Mesothelial cell of epicardium (in vitro differentiated cells): ENCODE measurements around the gene ADORA3.

- PRO-cap, result no peak
Measured at GRCh38 chr1:111221487-111222126, 5.9 kb upstream of the CHI3L2 start.

- PRO-cap, result no peak
Measured at GRCh38 chr1:111422372-111423458, 4.8 kb downstream of the OVGP1 start.

DNA sequence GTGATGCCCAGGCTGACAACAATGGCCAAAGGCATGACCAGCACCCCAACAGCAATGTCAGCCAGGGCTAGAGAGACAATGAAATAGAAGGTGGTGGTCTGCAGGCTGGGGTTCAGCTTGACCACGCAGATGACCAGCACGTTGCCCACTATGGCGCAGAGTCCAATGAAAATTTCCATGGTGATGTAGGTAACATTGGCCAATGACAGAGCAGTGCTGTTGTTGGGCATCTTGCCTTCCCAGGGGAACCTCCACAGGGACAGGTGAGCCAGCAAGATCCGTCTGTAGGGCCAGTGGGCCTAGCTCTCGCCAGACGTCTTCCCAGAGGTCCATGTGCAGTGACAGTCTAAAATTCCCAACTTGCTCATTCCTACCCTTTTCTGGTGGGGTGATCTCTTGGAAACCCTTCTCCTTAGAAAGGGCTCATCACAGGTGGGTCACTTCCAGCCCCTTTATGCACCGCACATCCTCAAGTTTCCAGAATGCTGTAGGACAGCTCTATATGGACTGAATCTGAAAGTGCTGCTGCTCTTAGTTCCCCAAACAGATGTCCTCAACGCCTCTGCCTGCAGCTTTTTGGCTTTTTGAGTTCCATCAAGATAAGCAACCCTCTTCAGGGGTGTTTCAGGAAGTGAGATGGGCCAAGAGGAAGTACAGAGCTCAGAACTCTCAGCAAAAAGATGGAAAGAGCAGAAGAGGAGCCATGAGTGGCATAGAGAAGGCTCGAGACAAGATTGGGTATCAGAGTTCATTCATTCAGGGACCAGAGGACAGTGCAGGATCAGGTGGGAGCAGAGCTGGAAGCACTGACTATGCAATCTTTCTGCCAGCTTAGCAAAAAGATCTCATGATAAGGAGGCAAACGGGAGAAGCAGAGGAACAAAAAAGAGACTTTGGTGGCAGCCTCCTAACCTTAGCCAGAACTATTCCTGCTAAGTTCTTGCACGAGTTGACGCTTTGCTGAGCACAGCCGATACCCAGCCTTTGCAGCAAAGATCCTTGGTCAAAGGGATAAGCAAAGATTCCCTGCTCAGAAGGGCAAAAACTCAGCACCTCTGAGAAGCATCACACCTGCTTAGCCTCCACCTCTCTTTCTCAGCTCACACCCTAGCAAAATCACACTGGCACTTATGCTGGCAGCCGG, at the start of gene ADORA3:
TSS of gene ADORA3 (minus strand) at position 509 of the 1,144 bp plus-strand sequence.
- PRO-cap, result no peak

DNA sequence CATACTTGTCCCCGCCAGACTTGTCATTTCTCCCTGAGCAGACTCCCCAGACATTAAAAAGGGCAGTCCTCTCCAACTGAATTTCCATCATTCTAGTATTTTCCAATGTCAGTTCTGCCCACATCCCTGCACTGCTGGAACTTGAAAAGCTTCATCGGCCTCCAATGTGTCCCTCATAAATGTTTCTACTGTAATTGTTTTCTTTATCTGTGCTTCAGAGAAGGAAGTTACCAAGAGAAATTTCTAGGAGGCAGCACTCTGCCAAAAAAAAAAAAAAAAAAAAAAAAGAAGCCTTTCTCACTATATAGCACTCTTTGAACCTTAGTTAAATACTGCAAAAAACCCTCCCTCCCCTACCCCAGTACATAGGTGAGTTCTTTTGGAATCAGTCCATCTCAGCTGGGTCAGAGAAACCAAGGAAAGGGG, 1.4 kb upstream of the ADORA3 start:
- PRO-cap, result no peak

DNA sequence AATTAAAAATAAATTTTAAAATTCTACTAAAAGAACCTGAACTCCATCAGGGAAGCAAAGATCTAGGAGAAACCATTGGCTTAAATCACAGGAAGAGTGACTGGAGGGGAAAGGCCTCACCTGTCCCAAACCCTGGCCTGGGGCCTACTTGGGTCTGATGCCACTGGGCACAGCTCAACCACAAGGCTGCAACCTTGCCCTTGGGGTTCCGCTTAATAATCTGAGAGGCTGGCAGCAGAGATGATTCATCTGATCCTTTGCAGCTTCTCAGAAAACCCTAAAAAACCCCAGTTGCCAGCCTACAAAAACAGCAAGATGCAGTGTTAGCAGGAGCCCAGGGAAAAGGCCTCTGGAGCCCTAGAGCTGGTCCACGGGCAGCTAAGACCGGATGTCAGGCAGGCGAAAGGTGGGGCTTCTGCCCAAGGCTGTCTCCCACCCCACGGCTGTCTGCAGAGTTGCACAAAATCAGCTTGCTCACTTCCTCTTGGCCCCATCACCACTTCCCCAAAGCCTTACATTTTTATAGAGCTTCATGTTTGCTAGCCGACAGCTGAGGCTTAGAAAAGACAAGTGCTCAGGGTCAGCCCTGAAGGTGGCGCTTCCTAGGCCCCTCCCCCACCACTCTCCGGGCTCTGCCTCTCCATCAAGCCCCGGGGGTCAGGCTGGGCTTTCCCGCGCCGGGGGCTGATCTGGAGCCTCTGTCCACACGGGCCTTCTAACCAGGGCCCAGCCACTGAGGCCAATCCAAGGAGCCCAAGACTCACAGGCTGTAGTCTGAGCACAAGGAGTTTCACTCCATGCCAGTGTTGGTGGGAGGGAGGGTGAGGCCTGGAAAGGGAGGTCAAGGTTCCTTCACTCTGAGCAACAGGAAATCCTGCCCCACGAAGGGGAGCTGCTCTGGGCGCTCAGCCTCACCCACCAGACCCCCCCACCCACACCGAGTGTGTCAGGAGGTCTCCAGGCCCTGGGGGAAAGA, 4.1 kb upstream of the ADORA3 start:
- PRO-cap, result no peak

GRCh38 chr1:111684045-111684561, 55.1 kb downstream of the INKA2 start:
- PRO-cap, result no peak

GRCh38 chr1:111733225-111734329, 5.6 kb downstream of the INKA2 start:
- PRO-cap, result no peak

GRCh38 chr1:111738758-111739323, 354 bp downstream of the INKA2 start:
- PRO-cap, result no peak

DNA sequence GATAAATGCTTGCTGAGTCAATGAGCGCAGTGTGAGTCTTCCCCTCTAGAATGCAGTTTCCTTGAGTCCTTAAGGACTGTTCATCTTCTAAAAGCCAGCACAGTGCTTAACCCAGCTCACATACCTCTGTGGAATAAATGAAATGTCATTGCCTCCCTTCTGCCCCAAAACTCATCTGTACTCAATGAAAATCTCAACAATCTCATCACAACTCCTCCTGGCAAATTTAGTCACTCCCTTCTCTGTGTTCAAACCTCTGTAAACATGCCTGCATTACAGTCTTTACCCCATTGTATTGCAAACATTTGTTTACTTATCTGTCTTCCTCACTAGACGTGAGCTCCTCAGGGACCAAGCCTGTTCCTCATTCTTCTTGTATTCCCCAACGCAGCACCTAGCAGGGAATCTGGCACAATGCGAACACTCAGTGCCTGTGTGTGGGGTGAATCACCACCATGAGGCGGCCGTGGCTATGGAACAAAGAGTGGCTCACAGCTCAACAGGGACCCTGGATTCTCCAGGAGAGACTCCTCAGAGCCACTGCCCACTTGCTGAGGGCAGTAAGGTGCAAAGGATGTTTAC, 95.7 kb downstream of the DDX20 start:
- PRO-cap, result no peak

DNA sequence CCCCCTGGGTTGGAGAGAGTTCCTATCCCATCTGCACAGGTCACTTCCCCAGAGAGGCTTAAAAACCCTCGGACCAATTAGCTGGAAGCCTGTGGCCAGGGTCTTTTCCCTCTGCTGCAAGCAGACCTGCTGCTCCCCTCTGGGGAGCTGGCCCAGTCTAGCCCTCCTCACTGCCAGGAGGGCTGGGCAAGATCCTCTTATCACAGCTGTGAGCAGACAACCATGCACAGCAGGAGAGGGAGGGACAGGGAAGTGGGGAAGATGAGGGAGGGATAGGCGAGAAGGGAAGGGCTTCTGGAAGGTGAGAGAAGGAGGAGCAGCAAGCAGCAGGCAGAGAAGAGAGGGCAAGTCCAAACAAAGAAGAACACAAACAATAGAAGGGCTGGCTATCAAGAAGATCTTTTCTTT, 40.9 kb downstream of the KCND3 start:
- PRO-cap, result no peak

- PRO-cap, result no peak
Measured at GRCh38 chr1:112389513-112390229, 6.3 kb upstream of the CTTNBP2NL start.

GRCh38 chr1:112429751-112430178, 33.8 kb downstream of the CTTNBP2NL start:
- PRO-cap, result no peak

DNA sequence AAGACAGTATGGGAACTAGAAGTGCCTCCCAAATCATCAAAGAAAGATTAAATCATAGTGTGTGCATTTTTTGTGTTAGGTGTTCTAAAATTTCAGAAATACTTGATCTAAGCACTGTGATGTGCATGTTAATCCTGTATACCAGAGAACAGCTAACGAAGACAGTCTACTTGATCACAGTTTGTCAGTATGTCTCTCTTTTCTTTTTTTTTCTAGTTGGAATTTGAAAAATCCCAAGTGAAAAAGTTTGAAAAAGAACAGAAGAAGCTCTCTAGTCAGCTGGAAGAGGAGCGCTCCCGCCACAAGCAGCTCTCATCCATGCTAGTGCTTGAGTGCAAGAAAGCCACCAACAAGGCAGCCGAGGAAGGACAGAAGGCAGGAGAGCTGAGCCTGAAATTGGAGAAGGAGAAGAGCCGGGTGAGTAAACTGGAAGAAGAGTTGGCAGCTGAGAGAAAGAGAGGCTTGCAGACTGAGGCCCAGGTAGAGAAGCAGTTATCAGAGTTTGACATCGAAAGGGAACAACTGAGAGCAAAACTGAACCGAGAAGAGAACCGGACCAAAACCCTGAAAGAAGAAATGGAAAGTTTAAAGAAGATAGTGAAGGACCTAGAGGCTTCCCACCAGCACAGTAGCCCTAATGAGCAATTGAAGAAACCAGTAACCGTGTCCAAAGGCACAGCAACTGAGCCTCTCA, 52.9 kb upstream of the WNT2B start:
- PRO-cap, result no peak

DNA sequence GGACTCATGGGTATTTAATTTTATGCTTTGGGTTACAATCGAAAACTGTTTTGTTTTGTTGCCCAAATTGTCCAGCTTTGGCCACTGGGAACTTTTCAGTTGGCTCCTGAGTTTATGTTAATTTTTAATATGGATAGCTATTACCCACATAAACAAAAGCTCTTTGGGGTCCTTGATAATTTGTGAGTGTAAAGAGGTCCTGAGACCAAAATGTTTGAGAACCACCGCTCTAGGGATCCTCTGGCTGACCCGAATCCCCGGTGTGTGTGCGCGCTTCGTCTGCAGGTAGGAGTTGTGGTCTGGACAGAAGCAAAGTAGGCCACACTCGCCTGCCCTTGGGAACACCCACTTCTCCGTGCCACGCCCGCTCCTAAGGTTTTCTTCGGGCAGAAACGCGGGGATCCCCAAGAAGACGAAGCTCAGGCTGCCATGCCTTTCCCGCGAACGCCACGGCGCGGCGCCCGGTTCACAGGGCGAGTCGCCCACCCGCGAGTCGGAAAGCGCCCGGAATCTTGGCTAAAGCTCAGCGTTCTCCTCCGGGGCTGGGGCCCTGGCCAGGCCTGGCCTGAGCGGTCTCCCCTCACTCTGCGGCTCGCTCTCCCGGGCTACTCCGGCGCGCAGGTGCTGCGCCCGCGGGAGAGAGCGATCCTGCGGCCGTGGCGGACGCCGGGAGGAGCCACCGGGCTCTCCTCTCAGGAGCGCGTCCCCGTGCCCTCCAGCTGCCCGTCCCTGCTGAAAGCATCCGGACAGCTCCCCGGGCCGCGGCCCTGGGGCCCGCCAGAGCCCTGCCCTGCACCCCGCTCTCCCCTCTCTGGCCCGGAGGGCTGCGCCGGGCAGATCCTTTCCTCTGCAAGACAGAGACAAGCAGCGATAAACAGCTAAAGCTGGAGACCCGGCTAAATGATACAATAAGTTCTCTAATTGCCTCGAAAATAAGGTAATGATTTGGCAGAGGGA, 6.9 kb upstream of the WNT2B start:
- PRO-cap, result no peak

DNA sequence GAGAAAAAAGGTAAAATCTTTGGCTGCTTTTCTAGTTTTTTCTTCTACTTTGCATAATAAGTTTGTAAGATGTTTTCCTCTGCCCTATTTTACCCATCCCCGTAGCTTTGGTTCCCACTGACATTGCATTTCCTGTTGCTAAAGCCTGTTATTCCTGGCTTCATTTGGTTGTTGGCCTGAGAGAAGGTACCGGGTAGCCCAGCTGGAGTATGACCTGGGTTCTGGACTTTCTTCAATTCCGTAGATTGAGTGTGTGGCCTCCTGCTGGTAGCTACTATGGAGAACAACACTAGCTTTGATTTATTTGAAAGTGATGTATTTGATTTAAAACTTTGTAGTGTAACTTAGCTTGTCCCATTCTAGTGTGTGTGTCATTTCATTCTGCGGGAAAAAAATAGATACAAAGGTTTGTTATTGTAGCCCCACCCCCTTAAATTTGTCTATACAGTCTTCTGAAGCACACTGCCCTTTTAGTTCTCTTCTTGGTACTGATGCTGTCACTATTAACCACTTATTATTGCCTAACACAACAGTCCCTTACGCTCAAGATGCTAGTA, 860 bp upstream of the MOV10 start:
- PRO-cap, result no peak

DNA sequence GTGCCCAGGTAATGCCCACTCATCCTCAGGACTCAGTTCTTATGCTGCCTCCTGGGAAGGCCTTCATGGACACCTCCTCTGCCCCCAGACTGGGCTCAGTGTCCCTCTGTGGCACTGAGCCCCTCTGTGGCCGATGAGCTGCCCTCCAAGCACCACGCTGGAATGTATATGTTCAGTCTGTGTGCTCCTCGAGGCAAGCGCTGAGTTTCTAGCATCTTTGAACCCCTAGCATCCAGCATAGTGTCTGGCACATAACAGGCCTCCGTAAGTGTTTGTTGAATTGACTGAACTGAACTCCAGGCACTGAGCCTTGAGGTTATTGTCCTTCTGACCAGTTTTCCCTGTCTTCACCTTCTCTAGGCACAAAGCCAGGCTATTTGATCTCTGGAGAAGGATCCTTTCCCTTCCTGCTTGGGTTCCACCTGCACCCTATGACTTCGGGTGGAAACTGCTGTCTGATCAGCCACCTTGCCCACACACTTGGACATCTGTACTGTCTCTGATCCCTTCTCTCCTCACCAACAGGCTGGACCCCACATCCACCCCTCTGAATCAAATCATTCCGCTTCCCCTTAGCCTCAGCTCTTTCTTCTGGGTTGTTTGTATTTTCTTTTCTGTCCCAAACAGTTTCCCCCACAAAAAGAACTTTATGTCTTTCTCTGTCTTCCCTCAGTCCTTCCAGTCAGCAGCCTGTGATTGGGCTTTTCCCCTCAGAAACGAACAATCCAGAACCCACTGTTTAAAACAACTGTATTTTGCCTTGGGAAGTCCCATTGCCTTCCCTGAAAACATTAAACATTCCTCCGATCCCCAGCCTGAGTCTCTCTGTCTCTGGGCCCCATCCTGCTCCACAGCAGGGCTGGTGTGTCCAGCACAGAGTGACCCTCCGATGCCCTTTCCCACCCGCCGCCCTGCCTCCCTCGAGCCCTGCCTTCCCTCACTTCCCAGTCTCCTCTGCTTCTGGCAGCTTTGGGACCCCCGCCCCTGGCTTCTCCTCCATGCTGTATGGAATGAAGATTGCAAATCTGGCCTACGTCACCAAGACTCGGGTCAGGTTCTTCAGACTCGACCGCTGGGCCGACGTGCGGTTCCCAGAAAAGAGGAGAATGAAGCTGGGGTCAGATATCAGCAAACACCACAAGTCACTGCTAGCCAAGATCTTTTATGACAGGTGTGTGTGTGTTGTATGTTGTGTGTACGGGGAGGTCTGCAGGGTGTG, 13.9 kb downstream of the MOV10 start:
- PRO-cap, result no peak

- PRO-cap, result no peak
Measured at GRCh38 chr1:112849362-112849588, 106.7 kb downstream of the SLC16A1 start.

GRCh38 chr1:112904990-112905483, 51.0 kb downstream of the SLC16A1 start:
- PRO-cap, result no peak

- PRO-cap, result no peak
Measured at GRCh38 chr1:112928942-112929546, 27.0 kb downstream of the SLC16A1 start.

DNA sequence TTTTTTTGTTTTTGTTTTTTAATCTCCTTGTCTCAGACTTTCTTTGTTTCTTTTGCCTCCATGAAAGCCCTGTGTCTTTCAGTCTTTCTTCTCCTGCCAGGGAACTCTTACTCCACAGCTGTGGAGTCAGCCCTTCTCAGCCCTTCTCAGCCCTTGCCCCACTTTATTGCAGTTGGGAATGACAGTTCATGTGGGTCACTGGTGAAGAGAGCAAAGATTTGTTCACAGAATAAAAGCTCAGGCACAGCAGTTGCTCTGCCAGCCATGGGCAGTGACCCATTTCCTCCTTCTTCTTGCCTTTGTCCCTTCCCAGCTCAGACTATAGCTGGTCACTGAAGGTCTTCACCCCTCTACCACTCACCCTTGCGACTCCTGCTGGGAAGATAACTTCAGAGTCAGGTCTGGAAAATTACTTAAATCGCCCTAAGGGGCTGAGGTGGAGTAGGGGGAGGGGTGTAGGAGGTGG, 29.4 kb upstream of the LRIG2 start:
- PRO-cap, result no peak